A375 (cell line): ENCODE measurements around a stretch of chr1.

- RAMPAGE, long total RNA: no peak
These were observed 22.0 kb upstream of the PTPN14 start for GRCh38 chr1:214573291-214573865.

- RAMPAGE, long total RNA: no peak
These were observed 172.8 kb upstream of the KCTD3 start for GRCh38 chr1:215394179-215394913.

DNA sequence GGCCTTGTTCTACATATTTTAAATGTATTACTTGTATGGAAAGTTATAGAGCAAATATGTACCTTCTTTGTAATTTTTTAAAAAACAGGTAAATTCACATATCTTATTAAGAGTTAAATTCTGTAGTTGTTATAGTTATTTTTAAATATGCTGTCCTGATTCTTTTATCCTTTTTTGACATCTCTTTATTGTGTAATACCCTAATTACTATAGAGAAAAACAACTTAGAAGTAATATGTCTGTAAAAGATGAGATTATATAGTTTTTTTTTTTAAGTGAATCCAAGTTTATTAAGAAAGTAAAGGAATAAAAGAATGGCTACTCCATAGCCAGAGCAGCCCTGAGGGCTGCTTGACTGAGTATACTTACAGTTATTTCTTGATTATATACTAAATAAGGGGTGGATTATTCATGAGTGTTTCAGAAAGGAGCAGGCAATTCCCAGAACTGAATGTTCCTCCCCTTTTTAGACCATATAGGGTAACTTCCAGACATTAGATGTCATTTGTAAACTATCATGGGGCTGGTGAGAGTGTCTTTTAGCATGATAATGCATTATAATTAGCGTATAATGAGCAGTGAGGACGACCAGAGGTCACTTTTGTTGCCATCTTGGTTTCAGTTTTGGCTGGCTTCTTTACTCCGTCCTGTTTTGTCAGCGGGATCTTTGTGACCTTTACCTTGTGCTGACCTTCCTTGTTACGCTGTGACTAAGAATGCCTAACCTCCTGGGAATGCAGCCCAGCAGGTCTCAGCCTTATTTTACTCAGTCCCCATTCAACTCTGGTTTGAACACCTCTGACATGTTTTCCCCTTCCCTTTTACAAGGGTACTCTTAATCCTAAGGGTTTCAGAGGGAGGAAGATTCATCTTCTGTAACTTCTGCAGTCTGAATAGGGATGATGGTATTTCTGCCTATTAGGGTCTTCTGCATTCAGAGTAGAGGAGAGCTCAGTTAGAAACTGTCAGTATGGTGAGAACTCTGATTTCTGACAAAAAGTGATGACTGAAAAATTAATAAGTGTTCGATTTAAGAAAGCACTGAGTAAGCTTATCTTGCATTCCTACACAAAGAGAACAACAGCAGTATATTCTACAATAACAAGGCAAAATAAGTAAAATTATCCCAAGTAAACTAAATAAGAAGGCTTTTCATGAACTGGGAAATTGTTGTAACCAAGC lies 16.1 kb downstream of the KCTD3 start:
- RAMPAGE, long total RNA: no peak

- RAMPAGE, long total RNA: no peak
These were observed 53.7 kb downstream of the KCTD3 start for GRCh38 chr1:215620501-215621589.

DNA sequence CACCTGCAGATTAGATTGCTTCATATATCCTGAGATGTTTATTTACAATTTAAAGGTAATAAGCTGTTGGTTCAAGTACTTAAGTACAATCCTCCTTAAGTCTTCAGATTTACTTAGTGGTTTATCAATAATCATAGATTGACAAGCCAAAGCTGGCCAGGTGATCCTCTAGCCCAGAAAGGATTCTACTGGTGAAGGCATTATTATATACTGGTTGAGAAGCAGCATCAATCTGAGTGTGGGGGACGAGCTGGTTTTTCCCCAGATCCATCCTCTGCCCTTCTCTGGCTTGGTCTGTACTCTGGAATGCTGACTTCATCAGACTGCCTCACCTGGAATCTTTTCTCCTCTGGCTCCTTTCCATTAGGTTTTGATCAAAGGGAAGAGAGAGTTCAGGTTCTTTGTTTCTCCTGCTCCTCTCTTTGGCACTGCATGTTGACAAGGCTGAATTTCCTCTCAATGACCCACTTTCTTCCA lies 93.9 kb downstream of the KCTD3 start:
- RAMPAGE, long total RNA: no peak

- RAMPAGE, long total RNA: no peak
These were observed 122.4 kb downstream of the ESRRG start for GRCh38 chr1:216600491-216601627.

DNA sequence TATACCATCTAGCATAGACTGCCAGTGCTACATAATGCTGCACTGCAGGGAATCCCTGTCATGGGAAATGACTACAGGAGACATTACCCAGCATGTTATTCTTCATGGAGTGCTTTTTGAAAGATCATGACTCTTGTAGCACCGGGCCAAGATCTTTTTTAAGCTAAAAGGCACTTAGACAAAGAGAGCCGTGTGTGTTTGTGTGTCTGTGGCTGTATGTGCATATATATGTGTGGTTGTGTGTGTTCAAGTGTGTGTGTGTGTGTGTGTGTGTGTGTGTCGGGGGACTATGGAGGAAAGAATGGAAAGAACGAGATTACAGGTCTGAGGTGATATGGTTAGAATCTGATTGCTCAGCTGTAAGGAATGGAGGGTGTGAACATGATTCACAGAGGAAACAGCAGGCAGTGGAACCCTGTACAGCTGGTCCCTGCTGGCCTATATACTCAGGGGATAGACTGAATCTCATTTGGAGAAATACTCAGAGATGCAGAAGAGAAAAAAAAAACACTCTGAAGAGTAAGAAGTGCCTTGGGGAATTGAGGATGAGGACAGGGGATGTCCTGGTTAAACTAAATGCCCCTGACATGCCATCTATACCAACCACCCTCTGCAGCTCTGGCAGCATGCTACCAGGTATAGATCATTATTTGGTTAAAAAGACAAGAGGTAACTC lies 180.1 kb upstream of the ESRRG start:
- RAMPAGE, long total RNA: no peak

- RAMPAGE, long total RNA: no peak
These were observed 355.0 kb upstream of the ESRRG start for GRCh38 chr1:217078066-217078879.

DNA sequence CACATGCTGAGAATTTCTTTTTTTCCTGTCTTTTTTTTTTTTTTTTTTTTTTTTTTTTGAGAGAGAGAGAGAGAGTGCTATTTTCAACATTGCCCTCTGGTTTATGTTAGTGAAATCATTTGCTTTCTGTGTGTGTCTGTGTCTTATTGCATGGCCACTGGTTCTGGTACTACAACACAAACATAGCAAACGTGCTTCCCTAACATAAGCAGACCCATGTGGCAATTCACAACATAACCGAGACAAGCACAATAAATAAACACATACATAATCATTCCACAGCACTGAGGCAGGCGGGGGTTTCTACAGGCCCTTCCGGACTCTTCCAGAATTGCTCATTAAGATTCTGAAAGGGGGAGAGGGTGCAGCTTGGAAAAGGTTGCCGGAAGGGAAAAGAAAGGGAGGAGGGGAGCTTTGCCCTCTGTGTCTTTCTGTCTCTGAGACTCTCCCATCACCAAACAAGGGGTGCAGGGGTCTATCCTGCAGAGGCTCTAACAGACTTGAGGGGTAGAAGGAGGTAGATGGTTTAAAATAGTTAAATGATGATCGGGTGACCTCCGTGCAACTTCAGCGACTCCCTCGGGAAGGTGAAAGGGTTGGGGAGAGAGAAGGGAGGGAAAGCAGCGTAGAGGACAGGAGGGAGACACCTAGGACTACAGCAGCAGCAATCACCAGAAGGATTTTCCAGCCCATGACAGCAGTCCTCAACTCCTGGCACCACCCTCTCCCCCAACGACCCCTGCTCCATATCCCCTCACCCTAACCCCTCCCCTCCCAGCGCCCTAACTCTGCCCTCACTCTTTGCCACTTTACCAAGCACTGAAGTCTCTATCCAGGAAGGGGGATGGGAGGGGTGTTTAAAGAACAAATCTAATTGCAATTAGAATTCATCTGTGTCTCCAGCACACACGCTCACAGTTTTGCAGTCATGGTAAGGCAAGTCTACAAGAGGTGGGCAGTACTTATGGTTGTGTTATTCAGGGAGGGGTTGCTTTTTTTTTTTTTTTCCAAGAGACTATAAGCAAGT lies 365.5 kb upstream of the ESRRG start:
- RAMPAGE, long total RNA: no peak

DNA sequence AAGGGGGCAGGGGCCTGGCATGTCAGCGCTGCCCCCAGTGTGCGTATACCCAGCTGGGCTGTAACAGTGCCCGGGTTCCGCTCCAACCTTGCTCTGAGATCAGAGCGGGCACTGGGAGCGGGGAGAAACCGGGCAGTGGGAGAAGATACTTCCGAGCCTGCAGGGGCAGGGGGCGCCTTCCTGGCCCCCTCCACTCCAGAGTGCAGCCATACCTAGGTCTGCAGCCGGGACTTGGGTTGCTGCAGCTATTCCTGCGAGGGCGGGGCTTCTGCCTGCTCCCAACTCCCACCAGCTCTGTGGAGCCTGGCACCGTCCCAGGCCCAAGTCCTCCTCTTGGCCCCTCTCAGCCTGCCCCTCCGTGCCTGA lies 21.4 kb upstream of the TGFB2 start:
- RAMPAGE, long total RNA: no peak

DNA sequence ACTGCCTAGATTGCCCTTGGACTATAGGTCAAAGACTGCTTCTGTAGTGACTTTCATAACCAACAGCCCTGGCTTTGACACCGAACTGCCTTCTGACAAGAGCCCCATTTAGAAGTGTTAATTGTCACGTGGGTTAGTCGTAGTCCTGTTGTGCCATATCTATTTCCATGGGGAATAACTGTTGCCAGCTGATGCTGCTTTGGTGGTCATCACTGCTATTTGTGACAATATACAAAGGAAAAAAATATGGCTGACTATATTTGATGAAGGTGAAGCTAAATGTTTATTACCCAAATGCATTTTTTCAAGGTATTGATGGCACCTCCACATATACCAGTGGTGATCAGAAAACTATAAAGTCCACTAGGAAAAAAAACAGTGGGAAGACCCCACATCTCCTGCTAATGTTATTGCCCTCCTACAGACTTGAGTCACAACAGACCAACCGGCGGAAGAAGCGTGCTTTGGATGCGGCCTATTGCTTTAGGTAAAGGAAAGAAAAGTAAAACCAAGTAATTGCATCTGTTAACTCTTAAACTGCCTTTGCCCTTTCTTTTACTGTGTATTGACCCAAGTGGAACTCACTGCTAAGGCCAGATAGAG lies 90.6 kb downstream of the TGFB2 start:
- RAMPAGE, long total RNA: no peak

DNA sequence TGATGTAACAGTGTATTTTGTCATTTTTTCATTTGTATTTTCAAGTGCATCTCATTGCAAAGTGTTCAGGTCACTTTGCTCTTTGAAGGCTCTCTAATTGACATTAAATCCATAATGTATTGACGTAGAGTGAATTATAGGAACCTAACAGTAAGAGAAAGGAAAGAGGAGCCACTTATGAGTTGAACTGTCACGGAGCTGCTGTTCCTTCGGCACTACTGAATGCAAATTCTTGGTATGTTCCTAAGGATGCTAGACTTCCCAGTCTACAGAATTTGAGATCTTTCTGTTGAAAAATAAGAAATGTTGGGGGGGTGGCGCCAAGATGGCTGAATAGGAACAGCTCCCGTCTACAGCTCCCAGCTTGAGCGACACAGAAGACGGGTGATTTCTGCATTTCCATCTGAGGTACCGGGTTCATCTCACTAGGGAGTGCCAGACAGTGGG lies 89.3 kb downstream of the SLC30A10 start:
- RAMPAGE, long total RNA: no peak

DNA sequence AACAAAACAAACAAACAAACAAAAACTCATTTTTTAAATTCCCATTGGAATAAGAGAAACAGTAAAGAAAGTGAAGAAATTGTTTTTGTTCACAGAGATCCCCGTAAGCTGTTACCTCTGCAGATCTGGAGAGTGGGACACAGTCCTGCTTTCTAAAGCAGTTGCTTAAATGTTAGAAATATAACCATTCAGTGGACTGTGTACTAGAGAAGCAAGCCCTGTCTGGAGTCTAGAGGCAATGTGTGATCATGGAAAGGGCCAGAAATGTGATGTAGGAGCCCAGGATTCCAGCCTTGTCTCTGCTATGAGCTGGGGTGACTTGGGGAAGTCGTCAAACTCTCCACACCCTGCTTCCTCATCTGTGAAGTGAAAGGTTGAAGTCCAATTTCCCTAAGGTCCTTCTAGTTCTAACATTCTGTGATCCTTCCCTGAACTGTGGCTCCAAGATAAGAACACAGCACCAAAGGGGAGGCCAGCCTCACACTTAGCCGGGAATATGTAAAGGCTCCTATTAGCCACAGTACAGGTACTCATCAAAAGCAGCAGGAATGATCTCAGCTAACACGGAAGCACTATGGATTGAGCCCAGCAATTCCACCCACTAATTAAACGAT lies 4.2 kb downstream of the SLC30A10 start:
- RAMPAGE, long total RNA: no peak

DNA sequence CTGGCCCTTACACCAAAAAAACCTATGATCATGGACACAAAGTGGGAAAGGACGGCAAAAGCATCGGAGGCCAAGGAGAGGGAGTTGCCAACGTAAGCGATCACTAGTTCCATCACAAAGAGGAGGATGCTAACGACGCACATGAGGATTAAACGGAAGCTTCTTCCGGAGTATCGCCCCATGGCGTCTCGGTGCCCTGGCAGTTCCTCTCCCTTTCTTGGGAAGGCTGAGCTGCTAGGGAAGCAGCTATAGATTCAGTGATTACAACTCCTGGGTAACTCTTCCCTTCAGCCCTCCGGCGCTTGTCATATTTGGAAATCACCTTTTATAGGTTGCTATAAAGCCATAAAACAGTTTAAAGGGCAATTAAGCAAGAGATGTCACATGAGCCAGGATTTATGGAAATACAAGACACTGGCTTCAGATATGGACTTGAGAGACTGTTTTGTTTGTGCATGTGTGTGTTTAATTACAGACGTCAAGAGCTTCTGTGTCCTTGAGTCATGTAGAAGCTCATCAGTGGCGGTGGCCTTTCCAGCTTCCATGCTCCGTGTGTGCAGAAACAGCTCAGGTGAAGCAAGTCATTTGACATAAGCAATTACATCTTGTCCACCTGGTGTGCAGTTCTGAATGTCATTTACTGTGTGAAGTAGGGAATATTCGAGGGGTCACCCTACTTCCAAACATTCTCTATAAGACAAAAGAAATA lies 30.6 kb upstream of the SLC30A10 start:
- RAMPAGE, long total RNA: no peak

DNA sequence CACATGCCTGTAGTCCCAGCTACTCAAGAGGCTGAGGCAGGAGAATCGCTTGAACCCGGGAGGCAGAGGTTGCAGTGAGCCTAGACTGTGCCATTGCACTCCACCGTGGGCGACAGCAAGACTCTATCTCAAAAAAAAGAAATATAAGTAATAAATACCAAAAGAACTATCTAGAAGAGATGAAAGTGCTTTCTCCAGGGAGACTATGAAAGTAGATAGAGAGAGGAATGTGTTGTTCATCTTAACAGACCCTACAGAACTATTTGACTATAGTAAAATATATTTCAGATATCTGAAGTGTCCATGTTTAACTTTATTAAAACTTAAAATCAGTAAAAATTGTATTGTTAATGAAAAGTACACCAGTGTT lies 29.2 kb downstream of the EPRS1 start:
- RAMPAGE, long total RNA: no peak

- RAMPAGE, long total RNA: no peak
These were observed 7.1 kb downstream of the C1orf115 start for GRCh38 chr1:220697038-220697899.

GRCh38 chr1:220785850-220786640 lies 668 bp upstream of the MTARC1 start:
- RAMPAGE, long total RNA: no peak

- RAMPAGE, long total RNA: no peak
These were observed 41.3 kb downstream of the MTARC1 start for GRCh38 chr1:220827901-220828513.

DNA sequence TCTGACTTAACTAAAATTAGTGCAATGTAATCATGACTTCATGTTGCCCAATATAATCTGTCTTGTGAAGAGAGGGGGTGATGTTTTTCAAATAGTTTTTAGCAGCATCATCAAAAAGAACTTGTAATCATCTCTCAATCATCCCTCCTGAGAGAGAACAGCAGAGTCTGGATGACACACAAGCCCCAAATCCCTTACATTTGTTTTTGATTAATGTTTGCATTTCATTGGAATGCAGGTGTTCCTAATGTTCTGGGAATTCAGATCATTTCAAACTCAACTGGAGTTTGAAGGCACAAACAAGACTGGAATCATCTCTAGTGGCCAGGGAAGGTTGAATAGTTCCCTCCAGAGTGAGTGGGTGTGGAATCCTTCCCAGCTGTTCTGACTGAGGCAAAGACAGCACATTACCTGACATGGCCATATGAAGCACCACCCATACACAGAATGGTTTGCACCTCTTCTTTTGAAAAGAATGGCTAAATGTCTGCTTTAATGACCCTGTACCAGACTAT lies 83.0 kb downstream of the HLX start:
- RAMPAGE, long total RNA: no peak

DNA sequence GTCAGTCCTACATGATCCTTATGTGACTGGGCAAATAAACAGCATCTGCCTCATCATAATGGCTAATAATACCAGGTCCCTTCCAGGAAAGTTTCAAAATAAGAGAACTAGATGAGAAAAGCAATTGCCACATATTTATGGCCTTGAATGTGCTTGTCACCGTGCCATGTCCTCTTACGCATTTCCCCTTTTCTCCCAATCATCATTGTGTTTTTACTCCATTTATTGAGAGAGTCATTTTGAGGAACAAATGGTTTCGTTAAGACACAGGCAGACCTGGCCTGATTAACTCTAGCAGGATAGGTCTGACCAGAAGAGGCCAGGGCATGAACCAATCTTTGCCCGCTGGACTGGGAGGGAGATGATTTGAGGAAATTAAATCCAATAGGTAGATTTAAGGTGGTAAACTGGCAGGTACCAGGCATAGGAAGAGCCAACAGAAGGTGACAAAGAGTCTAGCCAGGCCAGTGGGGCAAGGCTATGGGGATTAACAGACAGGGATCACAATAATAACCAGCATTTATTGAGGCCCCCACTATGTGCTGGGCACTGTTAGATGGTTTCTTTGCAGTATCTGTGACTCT lies 121.4 kb downstream of the HLX start:
- RAMPAGE, long total RNA: no peak